Bronchus fibroblast of lung (primary cell): ENCODE data around the genes TMPRSS15, ADAMTS1 and LTN1.

DNA sequence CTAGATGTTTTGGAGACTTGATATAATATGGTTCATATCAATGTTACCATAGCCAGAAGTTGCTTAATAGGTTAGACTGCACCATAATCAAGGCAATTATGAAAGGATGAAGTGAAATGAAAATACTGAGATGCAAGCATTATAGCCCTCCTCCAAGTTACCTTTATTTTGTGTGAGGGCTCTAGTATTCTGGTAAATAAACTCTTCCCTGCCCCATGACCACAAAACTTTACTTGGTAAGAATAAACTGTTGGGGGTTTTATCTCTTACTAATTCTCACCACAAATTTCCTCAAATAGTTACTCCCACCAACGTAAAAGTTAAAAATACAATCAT lies 29.6 kb downstream of the C21orf91 start:
- RAMPAGE, long total RNA, result no peak

DNA sequence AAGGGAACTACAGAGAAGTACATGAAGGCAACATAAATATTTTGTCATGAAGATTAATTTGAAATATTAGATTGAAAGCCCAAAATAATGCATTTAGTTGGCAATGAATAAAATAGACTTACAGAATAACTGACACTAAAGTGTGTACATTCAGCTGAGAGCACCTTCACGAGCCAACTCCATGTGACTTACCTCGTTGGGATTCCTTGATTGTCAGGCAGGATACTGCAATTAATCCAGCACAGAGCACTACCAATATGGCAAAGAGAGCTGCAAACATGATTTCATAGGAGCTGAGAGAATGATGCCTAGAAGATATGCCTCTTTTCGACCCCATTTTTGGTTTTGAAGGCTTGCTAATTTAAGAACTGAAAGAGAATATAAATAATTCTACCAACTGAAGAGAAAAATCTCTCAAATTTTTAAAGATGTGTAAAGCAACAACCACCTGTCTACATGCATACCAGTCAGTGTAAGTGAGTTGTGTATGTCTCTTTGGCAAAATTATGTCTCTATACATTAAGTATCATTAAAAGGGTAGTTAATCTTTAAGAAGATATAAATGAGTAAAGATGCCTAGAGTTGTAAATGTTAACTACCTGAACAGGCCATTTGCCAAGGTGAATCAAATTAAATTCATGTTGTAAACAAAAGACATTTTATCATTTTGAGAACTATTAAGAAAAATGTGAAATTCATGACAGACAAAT lies at the start of gene TMPRSS15:
Gene TMPRSS15, minus strand, starts transcription at position 500 of the 710 bp plus-strand sequence.
- RAMPAGE, long total RNA, result no peak

- RAMPAGE, long total RNA, result no peak
Measured at GRCh38 chr21:19345175-19345517, 941.6 kb upstream of the TMPRSS15 start.

GRCh38 chr21:23384498-23385284 lies 2222.6 kb downstream of the MRPL39 start:
- RAMPAGE, long total RNA, result no peak

- RAMPAGE, long total RNA, result no peak
Measured at GRCh38 chr21:25637758-25638068, 1.3 kb upstream of the JAM2 start.

GRCh38 chr21:25733831-25734783 lies 597 bp downstream of the ATP5PF start:
- RAMPAGE, long total RNA, result no peak

- RAMPAGE, long total RNA, result no peak
Measured at GRCh38 chr21:25756114-25756780, 21.5 kb downstream of the GABPA start.

DNA sequence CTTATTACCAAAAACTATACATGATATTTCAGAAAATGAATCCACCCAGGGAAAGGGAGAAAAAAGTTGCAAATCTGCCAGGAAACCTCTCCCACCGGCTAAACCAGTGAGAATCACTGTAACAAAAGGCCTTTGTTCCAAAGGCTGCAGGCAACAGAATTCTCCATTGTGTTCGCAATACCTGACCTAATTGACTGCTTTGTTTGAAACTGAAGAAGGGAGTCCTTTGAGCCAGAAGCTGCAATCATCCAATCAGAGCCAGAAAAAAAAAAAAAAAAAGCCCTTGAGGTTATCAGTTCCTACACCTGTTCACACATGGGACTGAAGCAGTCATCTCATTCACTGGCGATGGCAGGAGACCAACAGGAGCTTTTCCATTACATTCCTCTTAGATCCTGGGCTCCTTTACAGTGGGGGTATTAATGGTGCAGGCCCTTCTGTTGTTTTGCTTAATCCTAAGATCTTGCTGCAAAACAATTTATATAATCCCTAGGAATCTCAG lies 172.4 kb downstream of the APP start:
- RAMPAGE, long total RNA, result no peak

GRCh38 chr21:26070948-26071607 lies 99.5 kb downstream of the APP start:
- RAMPAGE, long total RNA, result no peak

DNA sequence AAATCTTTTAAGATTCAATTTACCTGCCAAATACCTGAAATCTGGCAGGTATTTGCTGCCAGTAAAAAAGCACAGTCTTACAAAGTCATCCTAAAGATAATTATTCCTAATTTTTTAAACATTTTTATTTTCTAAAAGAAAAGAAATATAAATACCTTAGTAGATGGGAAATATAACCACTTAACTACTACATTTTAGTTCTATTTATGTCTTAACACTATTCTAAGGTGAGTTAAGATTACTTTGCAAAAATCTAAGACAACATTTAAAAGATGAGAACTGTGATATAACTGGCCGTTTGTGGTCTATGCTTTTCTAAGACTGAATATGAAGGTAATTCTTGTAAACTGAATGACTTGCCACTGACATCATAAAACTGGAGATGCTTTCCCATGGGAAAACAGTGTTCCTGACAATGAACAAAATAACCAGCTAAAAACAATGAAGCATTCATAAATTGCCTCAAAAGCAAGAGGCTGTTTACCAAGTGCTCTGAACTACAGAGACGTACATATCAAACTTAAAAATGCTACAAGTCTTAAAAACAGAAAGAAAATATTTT lies 54.8 kb downstream of the APP start:
- RAMPAGE, long total RNA, result no peak

- RAMPAGE, long total RNA, result no peak
Measured at GRCh38 chr21:26389833-26390419, 183.2 kb downstream of the CYYR1 start.

DNA sequence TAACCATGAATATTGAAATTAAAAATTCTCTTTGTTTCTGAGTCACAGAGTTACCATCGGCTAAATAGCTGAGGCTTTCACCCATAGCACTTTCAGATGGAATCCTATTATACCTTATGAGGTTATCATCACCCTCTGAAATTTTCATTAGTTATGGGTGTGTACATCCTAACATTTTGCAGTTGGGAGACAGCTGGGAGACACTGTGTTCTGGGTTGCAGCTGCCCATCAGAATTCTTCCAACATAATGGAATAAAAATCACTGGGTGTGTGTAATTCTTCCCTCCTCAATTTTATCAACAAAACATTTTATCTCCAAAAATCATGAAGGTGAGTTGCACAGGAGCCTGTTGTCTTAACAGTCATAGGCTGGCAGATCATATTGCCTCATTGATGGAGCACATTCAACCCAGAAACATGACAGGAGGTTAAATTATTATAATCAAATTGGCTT lies 17.5 kb downstream of the CYYR1 start:
- RAMPAGE, long total RNA, result no peak

DNA sequence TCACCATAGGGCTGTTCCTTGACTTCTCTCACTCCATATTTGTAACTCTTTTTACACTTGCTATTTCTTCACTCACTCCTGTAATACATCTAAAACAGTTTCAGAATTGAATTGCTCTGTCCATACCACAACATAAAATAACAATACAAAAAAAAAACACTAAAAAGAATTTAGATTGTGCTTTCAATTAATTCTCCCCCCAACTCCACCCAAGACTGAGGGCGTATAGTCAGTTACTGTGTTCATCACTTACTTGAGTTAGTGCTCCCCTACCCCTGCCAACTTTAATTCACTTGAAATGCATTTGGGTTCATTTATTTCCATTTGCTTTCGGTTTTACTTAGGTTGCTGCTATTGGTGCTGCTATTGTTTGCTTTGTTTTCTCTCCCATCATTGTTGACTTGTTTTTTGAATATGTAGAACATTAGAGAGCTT lies 10.6 kb upstream of the CYYR1 start:
- RAMPAGE, long total RNA, result no peak

- RAMPAGE, long total RNA, result no peak
Measured at GRCh38 chr21:26803236-26803581, 42.0 kb downstream of the ADAMTS1 start.

- RAMPAGE, long total RNA, result no peak
Measured at GRCh38 chr21:26835968-26837261, 8.8 kb downstream of the ADAMTS1 start.

DNA sequence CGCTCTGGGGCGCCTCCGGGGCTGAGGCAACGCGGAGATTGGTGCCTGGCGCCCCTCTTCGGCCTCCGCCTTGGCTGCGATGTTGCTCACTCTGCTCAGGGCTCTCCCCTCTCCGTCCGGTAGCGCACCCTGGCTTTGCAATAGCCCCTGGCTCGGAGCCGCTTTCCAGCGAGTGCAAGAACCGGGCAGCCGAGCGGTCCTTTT lies at the start of gene ADAMTS1:
Gene ADAMTS1, minus strand, starts transcription at position 176 of the 204 bp plus-strand sequence.
- RAMPAGE, long total RNA, result no peak

GRCh38 chr21:27448415-27448769 lies 481.5 kb upstream of the ADAMTS5 start:
- RAMPAGE, long total RNA, result no peak

GRCh38 chr21:28339497-28339696 lies 545.8 kb downstream of the N6AMT1 start:
- RAMPAGE, long total RNA, result no peak

- RAMPAGE, long total RNA, result no peak
Measured at GRCh38 chr21:28375351-28376105, 509.6 kb downstream of the N6AMT1 start.

DNA sequence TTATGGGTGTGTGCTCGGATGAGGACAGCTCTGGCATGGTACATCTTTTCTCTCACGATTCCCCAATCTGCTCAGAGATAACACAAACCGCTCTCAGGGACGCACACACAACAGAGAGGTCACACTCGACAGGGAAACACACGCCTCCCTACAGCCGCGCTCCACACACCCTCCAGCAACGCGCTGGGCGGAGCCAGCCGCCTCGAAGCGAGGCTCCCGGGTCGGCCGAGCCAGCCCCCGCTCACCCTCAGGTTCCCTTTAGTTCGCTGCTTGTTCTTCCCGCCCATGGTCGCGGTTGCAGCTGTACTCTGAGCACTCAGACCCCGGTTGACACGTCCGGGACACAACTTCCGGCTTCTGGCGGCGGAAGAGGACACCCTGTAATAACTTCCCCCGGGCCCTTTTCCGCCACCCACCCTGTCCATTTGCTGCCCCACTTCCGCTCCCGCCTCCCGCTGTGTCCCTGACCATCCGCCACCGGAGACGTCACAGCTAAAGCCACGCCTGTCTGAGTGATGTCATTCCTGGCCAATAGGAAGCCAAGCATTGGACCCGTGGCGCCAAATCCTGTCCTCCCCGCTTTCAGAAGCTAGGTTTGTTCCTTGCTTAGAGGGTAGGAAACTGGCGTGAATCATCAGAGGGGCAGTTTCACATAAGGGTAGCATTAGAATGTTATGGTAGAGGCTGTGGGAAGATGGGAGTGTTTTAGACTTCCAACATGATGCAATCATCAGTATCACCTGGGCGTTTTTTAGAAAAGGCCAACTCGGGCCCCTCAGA lies at the start of gene LTN1:
Gene LTN1, minus strand, starts transcription at position 359 of the 780 bp plus-strand sequence.
- RAMPAGE, long total RNA, result start-site peak on the minus strand centred at position 332 of the sequence, 61 bp wide, 382 and 454 reads in 2 replicates